Psoas muscle (tissue), 2 donors: ENCODE measurements around a stretch of chr6.

GRCh38 chr6:127155087-127155458, 36.6 kb downstream of the RSPO3 start:
- PRO-cap, 2 experiments, result no peak in any of the 2 experiments

- PRO-cap, 2 experiments, result no peak in any of the 2 experiments
Measured at GRCh38 chr6:127268104-127268761, 1.6 kb downstream of the RNF146 start.

- PRO-cap, 2 experiments, result no peak in any of the 2 experiments
Measured at GRCh38 chr6:127289739-127290424, 23.2 kb downstream of the RNF146 start.

DNA sequence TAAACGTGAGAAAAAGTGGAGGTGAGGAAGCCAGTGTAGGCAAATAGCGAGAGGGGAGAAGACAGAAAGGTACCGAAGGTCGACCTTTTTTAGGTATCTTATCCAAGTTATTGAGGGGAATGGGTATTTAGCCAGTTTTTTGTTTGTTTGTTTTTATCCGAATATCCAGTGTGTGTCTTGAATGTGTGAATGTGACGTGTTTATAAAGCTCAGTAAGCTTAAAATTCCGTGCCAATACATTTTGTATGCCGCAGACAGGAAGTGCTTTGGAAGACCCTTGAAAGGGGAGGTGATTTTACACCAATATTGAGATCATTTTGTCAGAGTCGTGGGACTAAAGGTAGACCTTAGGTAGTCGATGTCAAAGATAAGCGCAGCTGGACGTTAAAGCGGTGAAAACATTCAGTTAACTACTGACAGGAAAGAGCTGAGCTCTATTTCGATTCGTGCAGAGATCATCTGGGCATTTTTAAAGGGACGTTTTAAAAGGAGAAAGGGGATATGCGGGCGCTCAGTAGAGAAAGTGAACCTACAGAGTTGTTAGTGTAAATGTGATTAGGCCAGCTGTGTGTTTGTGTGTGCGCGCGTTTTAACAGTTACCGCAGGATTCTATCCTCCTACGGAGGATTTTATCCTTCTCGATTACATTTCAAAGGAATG, 446 bp upstream of the ECHDC1 start:
- PRO-cap, 2 experiments, result no peak in any of the 2 experiments

DNA sequence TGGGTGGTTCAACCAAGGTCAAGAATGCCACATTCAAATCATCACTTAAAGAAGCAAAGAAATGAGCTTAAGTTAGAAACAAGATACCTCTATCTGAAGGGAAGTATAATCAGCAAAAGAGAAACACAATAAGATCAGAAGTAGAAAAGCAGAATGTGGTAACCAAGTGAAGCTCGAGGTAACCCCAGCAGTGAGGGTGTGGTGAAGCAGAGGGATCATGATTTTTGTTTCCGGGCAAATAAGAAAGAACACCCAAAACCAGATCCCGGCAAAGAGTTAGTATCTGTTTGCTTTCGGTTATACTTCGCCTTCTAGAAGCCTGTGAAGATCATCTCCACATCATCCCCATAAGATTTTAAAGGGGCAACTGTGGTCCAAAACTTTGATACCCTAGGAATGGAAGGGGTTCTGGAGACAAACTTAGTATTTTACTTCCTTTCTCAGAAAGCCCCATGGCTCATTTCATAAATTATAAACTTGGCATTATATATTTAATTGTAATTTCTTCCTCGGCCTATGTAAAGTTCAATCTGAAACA, 33.7 kb upstream of the THEMIS start:
- PRO-cap, 2 experiments, result no peak in any of the 2 experiments

DNA sequence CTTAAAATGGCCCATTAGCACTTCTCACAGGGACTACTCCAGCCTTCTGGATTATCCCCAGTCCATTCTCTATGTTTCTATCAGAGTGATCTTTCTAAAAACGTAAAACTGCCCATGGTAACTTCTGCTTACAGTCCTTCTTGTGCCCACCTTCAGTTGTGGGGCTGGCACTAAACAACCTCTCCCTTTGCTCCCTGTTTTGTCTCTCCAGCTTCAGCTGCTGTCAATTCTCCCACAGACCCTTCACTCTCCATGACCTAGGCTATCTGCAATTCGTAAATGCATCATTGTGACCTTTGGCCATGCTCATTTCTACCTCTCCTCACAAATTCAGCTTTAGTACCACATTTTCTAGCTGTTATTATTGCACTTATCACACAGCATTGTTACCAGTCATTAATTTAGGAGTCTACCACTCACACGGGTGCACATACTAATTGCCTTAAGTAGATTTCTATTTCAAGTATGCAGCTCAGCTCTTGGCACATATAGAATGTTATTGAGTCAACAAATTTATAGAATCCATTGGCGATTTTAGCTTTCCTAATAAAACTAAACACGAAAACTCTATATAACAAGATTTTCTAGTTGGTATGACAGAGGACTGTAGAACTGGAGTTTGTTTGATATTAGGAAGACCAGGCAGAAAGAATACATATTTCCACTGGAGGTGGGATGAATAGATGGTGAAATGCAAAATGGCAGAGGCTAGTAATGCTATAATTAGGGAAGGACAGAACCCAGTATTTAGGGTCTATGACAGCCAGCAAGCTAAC, 174.5 kb upstream of the THEMIS start:
- PRO-cap, 2 experiments, result no peak in any of the 2 experiments

DNA sequence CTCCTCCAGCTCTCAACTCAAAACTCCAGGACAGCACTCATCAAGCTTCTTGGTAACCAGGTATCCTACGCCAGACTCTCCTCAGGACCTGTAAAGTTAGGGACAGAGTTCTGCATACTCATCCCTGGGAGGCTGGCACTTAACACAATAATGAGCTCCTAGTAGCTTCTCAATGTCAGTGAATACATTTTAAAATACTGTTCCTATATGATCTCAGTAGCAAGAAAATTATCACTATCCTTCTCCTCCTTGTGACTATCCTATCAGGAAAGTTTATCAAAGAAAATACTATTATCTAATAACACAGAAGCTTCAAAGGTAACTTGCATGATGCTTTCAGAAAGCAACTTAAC, 240.3 kb downstream of the PTPRK start:
- PRO-cap, 2 experiments, result no peak in any of the 2 experiments

DNA sequence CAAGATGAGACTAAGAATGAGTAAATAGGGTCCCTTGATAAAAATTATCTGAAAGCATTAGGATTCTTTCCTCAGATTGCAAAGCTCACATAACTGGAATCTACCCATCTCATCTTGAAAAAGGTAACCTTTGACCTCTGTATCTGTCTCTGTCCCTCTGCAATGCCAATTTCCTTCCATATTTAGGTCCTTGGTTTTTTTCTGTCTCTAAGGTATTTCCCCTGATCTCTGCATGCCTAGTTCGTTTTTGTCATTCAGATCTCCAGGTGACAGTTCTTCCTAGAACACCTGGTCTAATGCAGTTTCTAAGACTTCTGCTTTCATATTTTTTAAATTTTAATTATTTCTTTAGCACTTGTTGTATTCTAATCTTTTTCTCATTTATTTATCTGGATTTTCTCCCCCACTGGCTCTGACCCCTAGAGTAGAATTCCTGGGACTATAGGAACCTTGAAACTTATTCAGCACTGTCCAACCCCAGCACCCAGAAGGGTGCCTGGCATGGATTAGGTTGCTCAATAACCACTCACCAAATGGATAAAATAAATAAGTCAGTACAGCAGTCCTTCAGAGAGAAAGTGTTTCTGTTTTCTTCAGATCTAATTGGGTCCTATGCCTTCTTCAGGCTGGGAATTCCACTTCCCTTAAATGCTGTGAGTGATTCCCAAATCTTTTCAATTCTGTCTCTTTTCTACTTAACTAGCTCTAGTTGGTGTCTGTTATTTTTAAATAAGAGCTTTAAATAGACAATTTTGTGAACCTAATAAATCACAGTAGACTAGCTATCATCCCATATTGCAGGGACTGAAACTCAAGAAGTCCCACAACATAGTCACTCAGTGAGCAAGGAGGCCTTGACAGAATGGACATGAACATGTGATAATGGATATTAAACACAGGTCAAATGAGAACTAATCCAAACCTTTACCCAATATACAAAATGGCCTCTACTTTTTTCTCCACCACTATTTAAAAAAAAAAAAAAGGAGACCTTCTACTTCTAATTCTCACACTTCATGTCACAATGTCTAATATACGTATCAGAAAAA, 206.2 kb downstream of the PTPRK start:
- PRO-cap, 2 experiments, result no peak in any of the 2 experiments

GRCh38 chr6:128375714-128376733, 144.4 kb downstream of the PTPRK start:
- PRO-cap, 2 experiments, result no peak in any of the 2 experiments

DNA sequence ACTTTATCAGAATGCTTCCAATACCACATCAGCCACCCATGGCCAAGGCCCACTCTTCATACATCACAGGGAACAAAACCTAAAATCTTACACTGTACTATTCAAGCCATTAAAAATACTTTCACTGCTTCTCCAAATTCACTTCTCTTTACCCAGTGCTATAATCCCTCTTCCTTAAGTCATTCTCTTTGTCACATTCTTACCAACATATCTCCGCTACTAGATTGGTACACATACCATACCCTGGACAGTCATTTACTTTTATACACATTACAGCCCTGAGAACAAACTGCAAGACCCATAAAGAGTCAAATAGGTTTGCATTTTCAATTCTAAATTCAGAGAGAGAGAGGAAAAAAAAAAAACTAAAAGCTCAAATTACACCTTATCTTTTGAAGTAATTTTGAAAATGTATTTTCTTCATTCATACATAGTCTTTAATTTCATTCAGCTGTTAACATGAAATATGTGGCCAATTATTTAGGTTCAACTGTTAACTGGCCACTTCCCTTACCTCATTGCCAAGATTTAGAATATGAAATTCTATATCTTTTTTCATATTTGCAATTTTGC, 39.5 kb downstream of the PTPRK start:
- PRO-cap, 2 experiments, result no peak in any of the 2 experiments

GRCh38 chr6:128655881-128656322, 135.5 kb upstream of the PTPRK start:
- PRO-cap, 2 experiments, result no peak in any of the 2 experiments

DNA sequence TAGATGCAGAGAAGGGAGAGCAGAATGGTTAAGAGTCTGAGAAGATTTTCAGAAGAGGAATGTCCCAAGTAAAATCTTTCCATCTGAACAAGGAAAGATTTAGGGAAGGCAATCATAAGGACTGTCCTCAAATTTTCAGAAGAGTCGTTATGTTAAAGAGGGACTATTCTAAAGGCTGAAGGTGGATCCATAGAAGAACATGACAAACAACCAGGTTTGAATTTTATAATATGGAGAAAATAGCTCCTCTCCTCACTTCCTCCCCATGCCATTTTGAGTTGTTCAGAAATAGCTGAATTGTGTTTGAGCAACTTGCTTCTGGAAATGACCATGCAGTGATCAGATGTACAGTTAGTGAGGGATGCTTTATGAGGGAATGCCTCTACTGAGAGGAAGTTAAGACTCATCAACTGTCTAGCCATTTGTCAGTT, 3.6 kb downstream of the LAMA2 start:
- PRO-cap, 2 experiments, result no peak in any of the 2 experiments

GRCh38 chr6:128929238-128929726, 46.3 kb downstream of the LAMA2 start:
- PRO-cap, 2 experiments, result no peak in any of the 2 experiments

- PRO-cap, 2 experiments, result no peak in any of the 2 experiments
Measured at GRCh38 chr6:128947416-128948241, 64.7 kb downstream of the LAMA2 start.

DNA sequence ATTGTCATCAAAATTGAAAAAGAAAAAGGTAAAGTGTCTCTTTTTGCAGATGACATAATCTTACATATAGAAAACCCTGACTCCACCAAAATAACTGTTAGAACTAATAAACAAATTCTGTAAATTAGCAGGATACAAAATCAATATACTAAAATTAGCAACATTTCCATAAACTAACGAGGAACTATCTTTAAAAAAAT, 182.4 kb downstream of the LAMA2 start:
- PRO-cap, 2 experiments, result no peak in any of the 2 experiments

GRCh38 chr6:129134504-129135065, 251.6 kb downstream of the LAMA2 start:
- PRO-cap, 2 experiments, result no peak in any of the 2 experiments

- PRO-cap, 2 experiments, result no peak in any of the 2 experiments
Measured at GRCh38 chr6:129377675-129378307, 332.2 kb downstream of the ARHGAP18 start.

DNA sequence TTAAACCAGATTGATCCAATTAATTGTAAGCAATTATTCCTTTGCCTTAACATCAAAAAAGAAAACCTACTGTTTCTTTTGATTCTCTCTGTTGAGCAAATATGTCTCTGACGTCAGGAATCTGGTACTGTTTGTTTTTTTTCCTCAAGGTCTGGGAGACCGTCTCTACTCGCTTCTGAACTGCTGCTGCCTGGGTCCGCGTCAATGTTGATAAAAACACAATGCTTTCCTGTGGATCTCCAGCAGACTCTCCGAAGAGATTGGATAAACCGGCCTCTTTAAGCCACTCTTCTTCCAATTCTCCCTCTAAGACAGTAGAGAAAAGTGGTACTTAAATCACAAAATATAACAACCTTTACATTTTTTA, 71.7 kb downstream of the ARHGAP18 start:
- PRO-cap, 2 experiments, result no peak in any of the 2 experiments

DNA sequence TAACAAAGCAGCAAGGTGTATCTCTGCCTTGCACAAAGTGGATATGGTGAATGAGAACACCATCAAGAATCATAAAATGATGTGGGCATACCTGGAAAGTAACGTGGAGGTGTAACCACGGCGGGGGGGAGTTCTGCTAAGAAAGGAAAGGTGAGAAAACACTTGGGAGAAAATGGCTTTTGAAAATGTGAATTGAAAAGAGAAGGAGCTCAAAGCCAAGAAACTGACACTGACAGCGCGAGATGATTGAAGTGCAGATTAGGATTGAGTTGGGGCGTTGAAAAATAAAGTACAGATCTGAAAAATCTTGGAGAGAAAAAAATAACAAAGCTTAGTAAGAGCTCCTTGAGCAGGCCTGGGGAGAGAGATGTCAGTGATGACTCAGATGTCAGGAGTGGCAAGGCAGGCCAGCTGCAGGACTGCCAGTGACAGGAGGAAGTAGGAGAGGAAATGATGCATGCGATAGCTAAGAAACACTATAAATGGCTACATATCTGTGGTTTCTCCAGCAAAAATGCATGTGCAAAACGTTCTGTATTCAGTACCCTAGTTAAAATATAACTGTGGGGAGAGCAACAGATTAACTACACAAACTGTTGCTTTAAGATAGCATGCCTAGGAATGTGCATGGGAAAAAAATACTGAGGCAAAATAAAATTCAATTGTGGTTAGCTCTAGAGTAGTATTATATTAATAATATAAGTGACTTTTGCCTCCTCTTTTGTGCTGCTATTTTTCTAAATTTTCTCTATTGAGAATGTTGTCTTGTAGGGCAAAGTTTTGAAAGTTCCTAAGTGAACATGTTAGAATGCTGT, 26.0 kb downstream of the ARHGAP18 start:
- PRO-cap, 2 experiments, result no peak in any of the 2 experiments

- PRO-cap, 2 experiments, result no peak in any of the 2 experiments
Measured at GRCh38 chr6:130115054-130115472, 96.7 kb downstream of the L3MBTL3 start.